Neutrophil (primary cell): ENCODE data around the genes ARMC6, MEF2B and YJEFN3.

DNA sequence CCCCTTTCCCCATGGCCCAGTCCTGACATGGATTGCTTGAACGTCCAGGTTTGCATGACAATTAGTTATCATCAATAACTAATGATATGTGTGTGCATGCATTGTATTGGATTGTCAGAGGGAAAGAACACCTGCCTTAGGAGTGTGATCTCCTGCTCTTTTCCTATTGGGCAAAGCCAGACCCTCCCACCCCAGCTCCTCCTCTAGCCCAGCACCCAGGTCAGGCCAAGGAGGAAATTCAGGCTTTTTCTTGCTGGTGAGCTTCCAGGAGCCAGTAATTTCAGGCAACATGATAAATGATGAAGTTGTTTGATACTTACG, 1.0 kb downstream of the KLHL26 start:
- PRO-cap: no peak

- PRO-cap: no peak
These were observed 29.4 kb downstream of the COMP start for GRCh38 chr19:18761479-18762384.

DNA sequence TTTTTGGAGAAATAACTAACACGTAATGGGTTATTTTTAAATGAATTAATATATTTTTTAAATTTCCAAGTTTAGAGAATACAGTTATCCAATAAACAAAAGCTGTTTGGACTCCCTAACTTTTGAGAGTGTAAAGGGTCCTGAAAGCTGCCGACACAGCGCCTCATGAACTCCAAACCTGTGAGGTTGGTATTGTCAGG, 26.9 kb downstream of the UPF1 start:
- PRO-cap: no peak

- PRO-cap: no peak
These were observed 31.9 kb downstream of the SUGP2 start for GRCh38 chr19:19001439-19001845.

DNA sequence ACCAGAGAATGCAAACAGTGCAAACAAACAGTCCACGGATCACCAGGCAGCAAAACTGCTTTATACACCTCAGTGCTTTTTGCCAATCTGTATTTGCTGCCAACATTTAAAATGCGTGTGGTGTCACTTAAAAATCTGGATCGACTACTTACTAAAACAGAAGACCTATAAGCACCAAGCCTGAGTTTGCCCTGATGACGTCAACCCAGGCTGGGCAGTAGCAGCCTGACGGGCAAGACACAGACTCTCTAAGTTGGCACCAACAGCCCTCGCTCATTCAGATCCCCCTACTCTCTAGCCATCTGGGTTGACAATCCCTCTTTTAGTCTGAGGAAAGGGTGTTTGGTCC, 7.1 kb downstream of the SUGP2 start:
- PRO-cap: no peak

DNA sequence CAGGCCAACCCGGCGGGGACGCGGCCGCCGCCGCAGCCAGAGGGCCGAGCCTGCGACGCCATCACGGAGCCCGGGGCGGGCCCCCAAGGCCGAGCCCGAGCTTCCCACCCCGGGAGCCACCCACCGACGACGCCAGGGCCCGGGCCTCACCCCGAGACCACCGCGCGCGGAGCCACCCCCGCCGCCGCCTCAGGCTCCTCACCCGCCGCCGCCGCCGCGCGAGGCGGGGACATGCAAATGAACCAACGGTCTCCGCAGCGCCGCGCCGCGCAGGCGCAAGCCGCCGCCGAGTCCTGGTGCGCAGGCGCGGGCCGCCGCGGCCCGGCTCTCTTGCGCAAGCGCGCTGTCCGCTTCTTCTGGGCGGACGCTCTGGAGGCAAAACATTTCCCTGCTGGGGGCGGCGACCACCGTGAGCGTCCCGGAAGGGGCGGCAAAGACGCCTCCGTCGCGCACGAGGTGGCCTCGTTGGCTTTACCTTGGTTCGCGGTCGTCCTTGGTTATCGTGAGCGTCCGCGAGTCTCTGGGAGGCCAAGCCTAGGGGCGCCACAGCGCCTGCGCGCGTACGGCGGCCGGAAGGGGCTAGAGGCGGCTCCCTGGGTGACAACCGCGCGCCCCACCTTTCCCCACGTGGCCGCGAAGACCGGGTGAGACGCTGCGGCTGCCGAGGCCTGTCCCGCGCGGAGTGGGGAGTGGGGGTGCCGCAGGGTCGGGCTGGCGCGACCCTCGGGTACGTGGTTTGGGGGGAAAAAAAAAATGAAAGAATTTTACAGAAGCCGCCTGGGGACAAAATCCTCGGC, at the start of gene ARMC6:
ARMC6 (plus strand) TSS at position 317 of the 797 bp plus-strand sequence.
- PRO-cap: bidirectional peak, plus-strand start at position 383 of the sequence, minus-strand start at position 213 of the sequence; unidirectional peak, minus-strand start at position 522 of the sequence

GRCh38 chr19:19051582-19052323, 12.0 kb upstream of the SLC25A42 start:
- PRO-cap: no peak

GRCh38 chr19:19057381-19058261, 6.2 kb upstream of the SLC25A42 start:
- PRO-cap: no peak

GRCh38 chr19:19065409-19065827, 1.6 kb downstream of the SLC25A42 start:
- PRO-cap: no peak

DNA sequence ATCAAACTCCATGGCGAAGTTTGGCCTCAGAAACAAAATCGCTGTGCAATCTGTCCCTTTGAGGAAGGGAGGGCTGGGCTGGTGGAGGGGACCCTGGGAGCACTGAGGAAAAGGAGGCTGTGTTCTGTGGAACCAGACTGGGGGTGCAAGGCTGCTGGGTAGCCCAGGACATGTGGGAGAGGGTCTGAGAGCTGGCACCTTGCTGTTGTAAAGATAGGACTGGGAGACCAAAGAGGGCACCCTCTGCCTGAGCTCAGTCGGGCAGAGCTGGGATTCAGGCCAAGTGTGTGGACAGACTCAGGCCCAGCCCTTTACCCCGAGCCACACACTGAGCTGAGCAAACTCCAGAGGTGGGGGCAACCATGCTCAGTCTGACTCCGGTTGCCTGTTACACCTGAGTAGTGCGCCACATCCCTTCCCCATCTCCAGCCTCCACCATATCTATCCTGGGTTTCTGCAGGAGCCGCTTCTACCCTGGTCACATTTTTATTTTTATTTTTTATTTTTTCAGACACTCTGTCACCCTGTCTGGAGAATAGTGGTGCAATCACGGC, 35.5 kb downstream of the SLC25A42 start:
- PRO-cap: no peak

- PRO-cap: no peak
These were observed 37.0 kb downstream of the SLC25A42 start for GRCh38 chr19:19100682-19101266.

DNA sequence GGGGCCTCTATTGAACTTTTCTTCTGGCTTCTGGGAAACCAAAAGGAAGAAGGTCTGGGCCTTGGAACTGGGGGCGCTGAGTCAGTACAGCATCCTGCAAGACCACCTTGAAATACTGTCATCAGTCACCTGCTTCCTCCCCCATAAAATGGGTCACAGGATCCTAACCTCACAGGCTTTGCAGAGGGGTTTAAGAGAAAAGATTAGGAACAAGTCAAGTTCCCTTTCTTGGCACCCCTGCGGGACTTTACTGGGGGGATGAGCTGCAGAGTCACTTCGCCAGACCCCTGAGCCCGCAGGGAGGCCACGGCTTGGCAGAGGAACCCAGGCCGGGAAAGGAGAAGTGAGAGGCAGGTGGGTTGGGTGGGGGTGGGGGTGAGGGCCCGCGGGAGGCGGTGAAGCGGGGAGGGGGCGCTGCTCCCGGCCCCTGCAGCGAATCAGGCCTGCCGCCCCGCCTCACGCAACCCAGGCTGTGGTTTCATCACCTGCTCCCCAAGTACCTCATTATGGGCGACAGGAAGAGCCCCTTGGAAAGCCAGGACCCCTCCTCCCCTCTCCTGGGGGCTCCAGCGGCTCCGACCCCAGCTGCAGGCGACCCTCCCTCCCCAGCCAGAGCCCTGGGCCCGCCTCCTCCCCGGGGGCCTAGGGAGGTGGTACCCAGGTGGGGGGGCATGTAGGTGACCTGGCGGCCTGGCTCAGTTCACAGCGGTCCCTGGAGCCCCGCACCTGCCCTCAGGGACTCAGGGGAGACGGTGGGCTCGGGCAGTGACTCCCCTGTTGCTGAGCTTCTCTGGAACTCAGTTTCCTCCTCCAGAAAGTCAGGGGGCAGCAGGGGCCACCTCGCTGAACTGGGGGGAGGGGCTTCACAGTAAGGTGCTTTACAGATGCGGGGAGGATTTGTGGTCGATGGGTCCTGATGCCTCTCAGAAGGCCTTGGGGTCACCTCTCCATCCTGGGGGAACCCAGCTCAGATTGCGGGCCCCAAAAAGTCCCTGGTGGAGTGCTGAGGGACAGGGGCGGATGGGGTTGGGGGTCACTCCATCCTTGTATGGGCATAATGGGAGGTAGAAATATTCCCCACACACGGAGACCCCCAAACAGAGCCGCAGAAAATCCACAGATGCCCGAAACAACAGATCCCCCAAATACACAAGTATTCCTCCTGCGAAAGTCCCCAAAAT, 9.4 kb downstream of the MEF2B start:
- PRO-cap: no peak

- PRO-cap: no peak
These were observed at the start of gene MEF2B for GRCh38 chr19:19169996-19170570. Gene MEF2B, minus strand, starts transcription at chr19:19170263.

- PRO-cap: no peak
These were observed 40.5 kb downstream of the MAU2 start for GRCh38 chr19:19360943-19361703.

GRCh38 chr19:19461785-19462875, 53.2 kb downstream of the TSSK6 start:
- PRO-cap: bidirectional peak, plus-strand start at chr19:19462165, minus-strand start at chr19:19461980

- PRO-cap: no peak
These were observed 29.9 kb downstream of the TSSK6 start for GRCh38 chr19:19485267-19486000.

DNA sequence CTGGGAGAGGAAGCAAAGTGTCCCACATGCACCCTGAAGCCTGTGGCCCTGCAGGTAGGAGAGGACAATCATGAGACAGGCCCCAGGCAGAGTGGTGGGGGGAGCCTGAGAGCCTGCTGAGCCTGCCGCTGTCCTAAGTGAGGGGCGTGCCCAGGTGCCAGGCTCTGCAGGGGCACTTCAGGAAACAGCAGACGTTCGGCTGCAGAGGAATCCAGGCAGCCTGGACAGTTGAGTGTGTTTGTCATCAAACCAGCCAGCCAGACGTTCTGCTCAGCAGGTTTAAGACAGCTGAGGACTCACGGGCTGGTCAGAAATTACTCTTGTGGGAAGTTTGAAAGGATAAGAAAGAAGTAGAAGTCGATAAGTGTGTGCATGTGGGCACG, 12.1 kb downstream of the TSSK6 start:
- PRO-cap: no peak

- PRO-cap: no peak
These were observed 6.5 kb downstream of the TSSK6 start for GRCh38 chr19:19508817-19509229.

GRCh38 chr19:19513925-19514888, 1.1 kb downstream of the TSSK6 start:
- PRO-cap: no peak

GRCh38 chr19:19528466-19529248, at the start of gene YJEFN3:
Gene YJEFN3, plus strand, starts transcription at chr19:19528911.
- PRO-cap: no peak